REH cell (cell line): ENCODE measurements around the gene ICA1.

GRCh38 chr7:7839707-7840274, 121.4 kb upstream of the RPA3 start:
- PRO-cap = no peak

GRCh38 chr7:7866088-7866978, 102.3 kb upstream of the GLCCI1 start:
- PRO-cap = no peak

GRCh38 chr7:8014934-8015570, 46.5 kb downstream of the GLCCI1 start:
- PRO-cap = no peak

DNA sequence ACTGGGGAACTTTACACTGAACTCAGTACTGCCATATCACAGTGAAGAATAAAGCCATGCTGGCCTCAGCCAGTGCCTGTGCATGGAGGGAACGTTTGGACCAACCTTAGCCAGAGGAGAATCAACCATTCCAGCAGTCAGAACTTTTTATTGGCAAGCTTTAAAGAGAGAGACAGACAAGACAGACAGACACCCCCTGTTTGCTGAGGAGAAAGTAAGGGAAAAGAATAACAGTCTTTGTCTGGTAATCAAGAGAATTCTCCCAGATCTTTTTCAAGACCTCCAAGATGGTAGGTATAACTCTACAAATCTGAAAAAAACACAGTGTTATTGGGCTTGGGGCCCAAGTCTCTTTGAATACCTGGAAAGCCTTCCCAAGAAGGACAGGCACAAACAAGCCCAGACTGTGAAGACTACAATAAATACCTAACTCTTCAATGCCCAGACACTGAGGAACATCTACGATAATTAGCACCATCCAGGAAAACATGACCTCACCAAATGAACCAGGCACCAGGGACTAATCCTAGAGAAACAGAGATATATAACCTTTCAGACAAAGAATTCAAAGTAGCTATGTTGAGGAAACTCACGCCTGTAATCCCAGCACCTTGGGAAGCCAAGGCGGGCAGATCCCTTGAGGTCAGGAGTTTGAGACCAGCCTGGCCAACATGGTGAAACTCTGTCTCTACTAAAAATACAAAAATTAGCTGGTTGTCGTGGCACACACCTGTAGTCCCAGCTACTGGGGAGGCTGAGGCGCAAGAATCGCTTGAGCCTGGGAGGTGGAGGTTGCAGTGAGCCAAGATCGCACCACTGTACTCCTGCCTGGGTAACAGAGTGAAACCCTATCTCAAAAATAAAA, 58.3 kb downstream of the GLCCI1 start:
- PRO-cap = no peak

DNA sequence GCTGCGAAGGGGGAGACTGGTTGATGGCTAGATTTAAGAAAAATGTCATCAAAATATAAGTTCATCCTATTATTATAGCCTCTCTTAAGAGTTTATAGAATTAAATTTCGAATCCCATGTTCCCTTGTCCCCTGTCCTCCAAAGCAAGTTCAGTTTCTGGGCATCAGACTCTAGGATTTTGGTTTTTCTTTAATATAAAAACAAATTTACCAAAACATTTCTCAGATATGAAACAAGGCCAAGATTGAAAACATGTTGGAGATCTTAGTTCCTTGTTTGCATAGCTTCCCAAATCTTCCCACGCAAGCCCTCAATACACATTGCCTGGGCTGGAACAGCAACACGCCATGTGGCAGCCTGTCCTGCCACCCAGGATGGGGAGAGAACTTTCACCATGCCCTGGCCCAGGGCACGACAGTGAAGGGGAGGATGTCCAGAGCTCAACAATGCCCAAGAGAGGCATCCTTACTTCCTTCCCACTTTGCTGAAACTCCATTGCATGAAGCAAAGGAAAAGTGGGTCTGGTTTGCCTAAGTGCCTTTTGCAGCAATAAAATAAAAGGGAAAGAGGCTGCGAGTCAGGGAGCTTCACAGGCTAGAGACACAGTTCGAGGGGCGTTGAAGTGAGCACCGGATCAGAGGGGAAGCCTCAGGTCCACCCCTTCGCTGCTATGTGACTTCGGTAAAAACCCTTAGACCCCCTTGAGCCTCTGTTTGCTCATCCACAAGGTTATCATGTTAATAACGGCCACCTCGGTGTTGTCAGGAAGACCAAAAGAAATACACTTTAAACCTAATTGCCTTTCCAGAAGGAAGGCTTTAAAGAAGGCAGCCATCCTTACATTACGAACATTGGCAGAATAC, 133.5 kb downstream of the ICA1 start:
- PRO-cap = no peak

DNA sequence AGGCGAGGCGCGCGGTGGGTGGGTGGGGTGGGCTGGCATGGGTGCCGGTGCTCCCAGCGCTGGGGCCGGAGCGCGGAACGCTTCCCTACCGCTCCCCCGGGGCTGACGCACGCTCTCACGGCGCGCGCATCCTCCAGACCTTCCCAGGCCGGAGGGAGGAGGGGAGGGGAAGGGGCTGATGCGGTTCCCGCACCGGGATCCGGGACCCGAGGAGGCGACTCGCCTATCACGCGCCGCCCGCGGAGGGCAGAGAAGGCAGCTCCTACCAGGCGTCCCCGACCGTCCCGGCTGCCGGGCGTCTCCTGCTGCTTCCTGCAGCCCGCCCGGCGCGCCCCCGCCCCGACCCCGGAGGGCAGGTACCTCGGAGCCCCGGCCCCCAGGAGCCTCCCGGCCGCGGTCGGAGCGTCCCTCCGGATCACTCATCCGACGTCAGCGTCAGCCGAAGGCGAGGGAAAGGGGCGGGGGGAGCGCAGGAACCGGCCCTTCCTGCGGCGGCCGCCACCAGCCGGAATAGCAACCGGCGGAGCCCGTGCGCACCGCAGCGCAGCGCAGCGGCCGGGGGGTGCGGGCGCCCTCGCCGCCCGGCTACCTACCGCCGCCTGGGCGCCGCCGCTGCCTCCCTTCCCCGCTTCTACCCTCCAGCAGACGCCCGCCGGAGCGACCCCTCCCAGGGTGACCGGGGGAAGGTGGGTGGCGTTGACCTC, at the start of gene ICA1:
TSS of gene ICA1 (minus strand) at position 434 of the 704 bp plus-strand sequence.
- PRO-cap = no peak

DNA sequence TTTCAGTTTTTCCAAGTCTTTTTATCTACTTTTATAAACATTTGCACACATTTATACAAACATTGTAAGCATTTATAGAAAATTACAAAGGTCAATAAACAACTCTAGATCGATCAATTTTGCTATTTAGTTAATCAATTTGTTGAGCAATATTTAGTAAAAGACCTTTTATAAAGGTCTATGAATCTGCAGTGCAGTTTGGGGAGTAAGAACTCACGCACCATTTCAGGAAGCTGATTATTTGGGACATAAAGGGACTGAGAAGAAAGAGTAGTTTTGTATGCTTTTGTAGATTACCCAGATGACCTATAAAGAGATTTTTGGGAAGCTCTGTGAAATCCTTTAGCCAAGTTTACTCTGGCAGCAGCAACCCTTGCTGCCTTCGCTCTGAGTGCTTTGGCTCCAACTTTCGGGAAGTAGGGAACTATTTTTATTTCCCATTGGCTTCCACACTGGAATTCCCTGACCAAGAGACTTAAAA, 1076.5 kb downstream of the NDUFA4 start:
- PRO-cap = no peak

- PRO-cap = no peak
These were observed 854.7 kb downstream of the NDUFA4 start for GRCh38 chr7:10085273-10085615.

GRCh38 chr7:11090828-11091361, 117.2 kb downstream of the PHF14 start:
- PRO-cap = no peak

GRCh38 chr7:11472655-11473026, 359.4 kb downstream of the THSD7A start:
- PRO-cap = no peak

DNA sequence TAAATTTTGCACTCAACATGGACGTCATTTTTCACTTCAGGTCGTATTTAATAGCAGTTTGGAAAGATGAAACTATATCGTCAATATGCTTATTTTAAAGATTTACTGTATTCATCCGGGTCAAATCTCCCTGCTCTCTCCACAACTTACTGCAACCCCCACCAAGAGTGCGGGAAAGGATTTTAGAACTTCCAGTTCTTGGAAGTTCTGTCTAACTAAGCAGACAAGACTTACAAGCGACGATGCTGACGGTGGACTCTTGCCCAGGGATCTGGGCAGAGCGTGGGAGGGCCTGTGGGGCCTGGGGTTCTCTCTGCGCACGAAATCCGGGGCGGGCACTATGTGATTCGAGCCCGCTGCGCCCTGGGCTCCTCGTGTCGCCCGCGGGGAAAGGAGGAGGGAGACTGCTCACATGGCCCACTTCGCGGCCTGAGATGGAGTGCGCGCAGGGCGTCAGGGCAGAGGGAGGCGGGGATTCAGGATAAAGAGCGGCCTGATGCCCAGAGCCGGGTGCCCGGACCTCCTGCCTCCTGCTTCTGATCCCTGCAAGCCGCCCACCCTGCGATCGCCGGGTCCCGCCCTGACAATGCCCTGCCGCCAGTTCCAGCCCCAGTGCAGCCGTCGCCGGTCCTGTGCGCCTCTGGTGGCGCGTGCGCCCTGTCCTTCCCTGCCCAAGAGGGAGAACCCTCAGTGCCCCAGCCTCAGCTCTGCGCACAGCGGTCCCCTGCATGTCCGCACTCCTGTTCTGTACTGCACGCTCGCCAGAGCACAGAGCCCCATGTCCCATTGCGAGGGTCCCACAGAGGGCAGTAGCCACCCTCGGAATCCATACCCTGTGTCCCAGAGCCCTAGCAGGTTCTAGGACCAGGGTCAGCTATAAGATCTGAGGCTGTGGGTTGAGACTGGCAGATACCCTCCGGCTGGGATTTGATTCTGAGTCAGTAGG, 99.5 kb upstream of the TMEM106B start:
- PRO-cap = no peak

GRCh38 chr7:12431926-12432412, 28.3 kb upstream of the VWDE start:
- PRO-cap = no peak

- PRO-cap = no peak
These were observed 41.9 kb downstream of the ARL4A start for GRCh38 chr7:12729157-12729810.

DNA sequence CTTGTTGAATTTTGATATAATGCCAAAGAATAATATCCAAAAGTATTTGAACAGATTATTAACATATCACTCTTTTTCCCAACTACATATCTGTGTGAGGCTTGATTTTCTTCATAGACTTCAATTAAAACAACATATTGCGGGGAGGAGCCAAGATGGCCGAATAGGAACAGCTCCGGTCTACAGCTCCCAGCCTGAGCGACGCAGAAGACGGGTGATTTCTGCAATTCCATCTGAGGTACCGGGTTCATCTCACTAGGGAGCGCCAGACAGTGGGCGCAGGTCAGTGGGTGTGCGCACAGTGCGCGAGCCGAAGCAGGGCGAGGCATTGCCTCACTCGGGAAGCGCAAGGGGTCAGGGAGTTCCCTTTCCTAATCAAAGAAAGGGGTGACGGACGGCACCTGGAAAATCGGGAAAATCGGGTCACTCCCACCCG, 323.7 kb upstream of the ETV1 start:
- PRO-cap = no peak

DNA sequence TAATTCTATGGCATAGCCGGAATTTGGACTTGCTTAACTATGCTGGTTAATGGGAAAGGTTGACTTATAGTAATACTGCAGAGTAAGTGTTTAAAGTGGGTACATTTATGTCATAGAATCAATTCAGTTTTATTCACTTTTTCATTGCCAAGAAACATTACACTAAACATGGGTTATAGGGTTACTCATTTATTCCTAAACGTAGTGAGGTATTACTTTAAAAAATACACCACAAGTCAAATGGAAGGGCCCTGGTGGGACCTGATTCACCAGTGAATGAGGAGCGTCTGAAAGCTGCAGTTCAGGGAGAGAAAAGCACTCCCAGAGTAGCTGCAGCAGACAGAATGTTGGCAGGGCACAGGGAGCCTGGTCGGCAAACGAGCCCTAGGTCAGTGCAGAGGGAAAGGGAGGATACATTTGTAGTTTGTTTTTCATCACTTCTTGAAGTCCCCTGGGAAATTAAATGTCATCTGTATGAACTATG, 361.6 kb upstream of the ETV1 start:
- PRO-cap = no peak

GRCh38 chr7:14671540-14671873, 231.0 kb downstream of the DGKB start:
- PRO-cap = no peak

DNA sequence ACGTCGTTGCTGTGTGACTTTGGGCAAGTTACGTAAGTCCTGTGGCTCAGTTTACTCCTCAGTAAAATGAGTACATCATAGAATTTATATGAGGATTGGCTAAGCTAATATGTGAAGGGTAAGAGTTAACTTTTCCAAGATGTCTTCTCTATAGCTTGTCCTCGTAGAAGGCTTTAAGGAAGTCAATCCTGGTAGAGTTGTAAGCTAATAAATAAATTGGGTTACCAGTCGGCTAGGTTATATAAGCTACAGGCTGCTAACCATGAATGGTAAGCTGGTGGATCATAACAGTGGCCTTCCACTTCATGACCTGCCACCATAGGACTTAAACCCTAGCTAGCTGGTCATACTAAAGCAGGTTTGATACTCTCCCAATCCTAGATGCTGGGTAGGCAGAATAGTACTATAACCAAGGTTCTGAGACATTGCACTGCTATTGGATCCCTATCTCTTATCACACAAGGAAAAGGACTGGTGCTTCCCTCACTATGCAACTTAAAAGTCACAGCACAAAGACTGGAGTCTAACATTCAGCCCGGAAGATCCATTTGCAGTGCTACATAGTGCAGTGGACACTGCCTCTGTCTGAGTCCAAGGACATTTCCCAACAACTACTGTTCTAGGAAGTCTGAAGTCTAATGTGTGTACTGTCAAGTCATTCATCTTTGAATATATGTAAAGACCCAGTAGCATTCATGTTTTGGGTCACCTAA, 156.3 kb downstream of the CRPPA start:
- PRO-cap = no peak

- PRO-cap = no peak
These were observed 152.8 kb downstream of the CRPPA start for GRCh38 chr7:16268443-16269099.

DNA sequence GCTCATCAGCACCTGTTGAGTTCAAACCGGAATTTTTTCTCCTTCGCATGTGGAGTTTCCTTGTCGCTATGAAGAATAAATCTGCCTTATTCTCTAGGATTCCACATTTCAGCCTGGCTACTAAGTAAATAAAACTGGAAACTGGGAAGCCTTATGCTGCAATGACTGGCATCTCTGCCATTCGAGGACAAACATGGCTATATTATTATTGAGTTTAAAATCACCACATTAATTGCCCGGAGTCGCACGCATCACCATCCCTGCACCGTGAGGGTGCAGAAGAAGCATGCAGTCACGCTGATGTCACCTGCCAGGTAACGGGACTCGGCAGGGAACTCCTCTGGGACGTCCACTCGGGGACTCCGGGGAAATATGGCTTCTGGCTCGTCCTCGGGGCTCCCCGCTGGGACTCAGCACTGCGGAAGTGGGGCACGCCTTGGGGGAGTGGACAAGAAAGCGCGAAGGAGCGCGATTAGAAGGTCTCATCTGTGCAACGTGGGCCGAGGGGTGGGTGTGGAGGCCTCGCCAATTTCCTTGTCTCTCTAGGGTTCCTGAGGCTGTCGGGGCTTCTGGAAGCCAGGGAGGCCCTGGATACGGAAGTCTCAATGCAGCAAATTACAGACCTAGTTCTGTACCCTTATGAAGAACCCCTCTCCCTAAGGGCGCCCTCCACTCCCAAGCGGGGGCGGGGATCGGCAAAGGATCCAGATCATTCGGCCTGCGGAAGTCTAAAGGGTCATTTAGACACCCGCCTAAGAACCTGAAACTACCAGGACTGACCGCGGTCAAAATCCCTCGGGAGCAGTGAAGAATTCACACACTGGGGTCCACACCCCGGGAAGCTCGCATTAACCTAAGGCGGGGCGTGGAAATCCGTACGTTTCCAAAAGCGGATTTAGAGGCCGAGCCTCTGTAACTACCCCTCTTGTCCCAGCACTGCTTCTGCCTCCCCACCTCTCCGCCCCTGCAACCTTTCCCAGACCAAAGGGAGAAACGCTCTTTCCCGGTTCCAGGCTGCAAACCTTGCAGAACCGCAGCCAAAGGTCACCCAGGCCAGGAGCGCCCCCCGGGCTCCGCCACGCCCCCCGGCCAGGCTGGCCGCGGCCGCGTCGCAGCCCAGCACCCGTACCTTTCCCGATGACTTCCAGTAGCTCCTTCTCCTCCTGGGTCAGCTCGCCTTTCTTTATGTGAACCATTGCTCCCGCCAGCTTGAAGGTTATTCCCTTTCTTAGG, 760 bp downstream of the ANKMY2 start:
- PRO-cap = unidirectional peak, minus-strand start at position 1,157 of the sequence

DNA sequence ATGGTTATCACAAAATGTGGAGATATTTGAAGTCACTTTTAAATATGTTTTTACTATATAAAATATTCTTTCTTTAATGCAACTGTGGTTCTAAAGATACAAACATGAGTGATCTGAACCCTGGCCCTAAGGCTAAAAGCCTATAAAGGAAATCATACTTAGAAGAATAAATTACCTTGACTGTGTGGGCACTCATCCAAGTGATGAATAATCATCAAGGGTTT, 3.9 kb downstream of the AGR2 start:
- PRO-cap = no peak